ENCODE results near the genes CCDC74B and POTEI.

DNA sequence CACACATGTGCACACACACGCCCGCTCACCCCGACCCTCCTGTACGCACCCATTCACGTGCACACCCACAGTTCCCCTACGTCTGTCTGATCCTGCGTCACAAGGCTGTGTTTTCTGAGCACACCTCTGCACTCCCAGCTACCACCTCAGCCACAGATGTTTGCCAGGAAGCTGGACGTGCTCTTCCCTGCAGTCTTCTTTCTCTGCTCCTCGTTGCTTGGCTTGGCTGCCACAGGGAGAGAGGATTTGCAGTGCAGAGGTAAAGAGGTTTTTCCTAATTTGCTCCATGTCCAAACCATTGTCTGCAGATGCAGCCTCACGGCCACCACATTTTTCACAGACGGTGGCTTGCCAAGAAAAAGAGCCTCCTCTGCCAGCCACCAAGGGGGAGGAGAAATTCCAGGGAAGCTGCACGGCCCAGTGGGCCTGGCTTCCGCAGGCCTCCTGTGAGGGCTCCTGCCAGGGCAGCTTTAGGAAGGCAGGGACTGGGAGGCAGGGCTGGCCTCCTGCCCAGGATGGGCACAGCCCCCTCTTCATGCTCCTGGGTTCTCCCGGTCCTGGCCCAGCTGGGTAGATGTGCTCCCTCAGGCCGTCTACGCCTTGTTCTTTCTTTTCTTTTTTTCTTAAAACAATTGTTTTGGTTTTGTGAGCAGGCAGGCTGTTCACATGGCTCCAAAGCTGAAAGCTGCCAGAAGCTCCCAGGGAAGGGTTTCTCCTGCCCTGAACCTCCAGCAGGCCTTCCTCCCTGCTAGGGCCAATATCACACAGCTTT, 29.3 kb upstream of the HS6ST1 start:
- PRO-cap, result no peak

DNA sequence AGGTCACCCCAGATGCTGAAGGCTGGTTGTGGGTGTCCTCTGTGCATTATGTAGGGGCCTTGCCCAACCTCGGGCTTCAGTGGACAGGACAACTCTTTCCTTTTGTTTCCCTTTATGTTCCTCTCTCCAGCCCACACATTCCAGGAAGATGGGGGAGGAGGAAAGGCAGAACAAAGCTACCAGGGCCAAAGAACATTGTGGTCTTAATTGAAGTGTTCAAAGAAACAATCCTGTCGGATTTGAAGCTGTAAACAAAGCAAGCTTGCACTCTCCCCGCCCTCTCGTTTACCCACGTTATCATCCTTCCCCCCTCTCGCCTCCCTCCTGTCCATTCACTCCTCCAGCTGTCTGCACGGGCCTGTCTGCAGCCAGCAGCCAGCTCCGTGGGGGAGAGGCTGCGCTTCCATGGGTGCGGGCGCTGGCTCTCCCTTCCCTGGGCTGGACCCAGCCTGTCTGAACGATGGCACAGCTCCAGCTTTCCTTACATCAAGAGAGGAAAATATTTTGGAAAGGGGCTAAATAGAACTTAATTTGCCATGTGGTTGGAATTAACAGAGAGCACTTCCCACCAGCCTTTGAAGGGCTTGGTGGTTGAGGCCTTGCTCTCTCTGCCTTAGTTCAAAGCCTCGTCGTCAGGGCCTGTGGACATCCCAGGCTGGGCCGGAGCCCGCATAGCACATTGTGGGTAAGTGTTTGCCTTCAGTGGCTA, 60.5 kb upstream of the HS6ST1 start:
- PRO-cap, result no peak

GRCh38 chr2:128442372-128442746, 123.7 kb upstream of the HS6ST1 start:
- PRO-cap, result no peak

- PRO-cap, result no peak
Measured at GRCh38 chr2:128593788-128594571, 275.3 kb upstream of the HS6ST1 start.

DNA sequence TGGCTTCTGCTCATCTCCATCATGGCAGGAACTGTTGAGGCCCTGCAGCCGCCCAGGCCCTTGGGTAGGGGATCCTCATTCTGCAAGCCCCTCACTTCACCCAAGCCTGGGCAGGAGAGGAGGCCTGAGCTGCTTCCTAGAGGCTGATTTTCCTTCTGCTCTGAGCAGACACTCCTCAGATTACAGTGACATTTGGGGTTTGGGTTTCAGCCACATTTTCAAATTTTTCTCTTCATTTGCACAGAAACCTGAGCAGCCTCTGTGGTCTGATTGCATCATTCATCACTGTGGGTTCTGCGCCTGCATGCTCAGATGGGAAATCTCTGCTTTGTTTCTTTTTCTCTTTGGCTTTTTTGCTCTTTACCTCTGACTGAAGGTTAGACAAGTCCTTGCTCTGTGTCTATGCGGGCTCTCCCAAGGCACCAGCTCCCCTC, 305.3 kb upstream of the HS6ST1 start:
- PRO-cap, result no peak

DNA sequence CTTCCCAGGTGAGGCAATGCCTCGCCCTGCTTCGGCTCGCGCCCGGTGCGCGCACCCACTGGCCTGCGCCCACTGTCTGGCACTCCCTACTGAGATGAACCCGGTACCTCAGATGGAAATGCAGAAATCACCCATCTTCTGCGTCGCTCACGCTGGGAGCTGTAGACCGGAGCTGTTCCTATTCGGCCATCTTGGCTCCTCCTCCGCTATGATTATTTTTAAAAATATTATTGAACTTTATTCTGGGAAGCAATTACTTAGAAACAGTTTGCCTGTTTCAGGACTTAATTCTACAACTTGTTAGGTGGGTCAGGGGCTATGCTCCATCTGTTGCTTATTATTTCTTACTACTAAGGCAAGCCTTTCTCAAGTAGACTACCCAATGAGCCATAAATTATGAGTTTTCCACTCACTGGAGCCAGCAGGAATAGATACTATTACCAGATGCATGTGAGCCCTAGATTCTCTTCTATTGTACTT, 546.2 kb upstream of the HS6ST1 start:
- PRO-cap, result no peak

DNA sequence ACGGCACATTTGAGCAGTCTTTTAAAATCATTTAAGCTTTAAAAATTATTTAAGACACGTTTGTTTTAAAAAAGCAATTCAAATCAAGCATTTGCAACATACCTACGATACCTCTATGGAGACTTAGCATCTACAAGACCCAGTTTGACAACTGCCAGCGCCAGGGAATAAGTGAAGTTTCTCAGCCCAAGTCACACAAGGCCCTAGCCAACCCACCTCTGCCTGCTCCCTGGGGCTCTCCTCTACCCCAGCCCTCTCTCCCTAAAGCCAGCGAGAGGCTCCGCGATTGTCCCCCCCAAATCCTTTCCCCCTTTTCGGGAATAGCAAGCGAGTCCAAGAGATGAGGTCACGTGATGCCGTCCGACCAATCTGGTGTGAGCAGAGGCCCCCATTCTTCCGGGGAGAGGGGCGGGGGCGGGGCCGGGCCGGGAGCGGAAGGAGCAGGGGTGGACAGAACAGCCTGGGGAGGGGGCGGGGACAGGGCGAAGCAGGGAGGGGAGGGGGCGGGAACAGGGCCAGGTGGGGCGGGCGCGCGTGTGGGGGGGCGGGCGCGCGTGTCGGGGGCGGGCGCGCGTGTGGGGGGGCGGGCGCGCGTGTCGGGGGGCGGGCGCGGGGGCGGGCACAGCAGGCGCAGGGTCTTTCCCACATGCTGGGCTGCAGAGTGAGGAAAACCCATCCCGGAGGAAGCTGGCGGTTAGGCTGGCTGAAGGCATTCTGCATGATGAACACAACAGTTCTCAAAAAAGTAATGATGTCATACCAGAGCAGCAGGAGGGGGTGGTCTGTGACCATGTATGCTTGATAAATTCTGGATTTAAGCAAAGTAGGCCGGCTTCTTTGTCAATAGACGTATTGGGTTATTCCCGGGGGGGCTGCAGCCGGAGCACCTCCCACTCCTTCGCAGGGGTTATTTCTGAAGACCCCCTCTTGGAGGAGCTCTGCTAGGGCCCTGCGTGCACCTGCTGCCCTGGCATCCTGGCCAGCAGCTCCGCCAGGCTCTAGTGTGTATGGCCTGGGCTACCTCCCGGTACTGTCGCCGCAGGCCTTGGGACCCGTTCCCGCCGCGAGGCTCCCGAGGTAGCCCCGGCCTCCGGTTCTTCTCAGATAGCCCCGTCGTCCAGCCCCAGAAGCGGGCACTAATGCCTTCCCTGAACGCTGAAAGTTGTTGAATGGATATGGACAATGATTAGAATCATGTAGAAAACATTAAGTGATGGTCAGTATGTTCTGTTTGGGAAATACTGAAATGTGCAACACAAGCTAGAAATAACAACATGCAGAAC, 101.8 kb upstream of the RAB6C start:
- PRO-cap, result bidirectional peak, plus-strand start at position 659 of the sequence, minus-strand start at position 306 of the sequence

- PRO-cap, result no peak
Measured at GRCh38 chr2:129981621-129982098, 2.2 kb downstream of the RAB6C start.

DNA sequence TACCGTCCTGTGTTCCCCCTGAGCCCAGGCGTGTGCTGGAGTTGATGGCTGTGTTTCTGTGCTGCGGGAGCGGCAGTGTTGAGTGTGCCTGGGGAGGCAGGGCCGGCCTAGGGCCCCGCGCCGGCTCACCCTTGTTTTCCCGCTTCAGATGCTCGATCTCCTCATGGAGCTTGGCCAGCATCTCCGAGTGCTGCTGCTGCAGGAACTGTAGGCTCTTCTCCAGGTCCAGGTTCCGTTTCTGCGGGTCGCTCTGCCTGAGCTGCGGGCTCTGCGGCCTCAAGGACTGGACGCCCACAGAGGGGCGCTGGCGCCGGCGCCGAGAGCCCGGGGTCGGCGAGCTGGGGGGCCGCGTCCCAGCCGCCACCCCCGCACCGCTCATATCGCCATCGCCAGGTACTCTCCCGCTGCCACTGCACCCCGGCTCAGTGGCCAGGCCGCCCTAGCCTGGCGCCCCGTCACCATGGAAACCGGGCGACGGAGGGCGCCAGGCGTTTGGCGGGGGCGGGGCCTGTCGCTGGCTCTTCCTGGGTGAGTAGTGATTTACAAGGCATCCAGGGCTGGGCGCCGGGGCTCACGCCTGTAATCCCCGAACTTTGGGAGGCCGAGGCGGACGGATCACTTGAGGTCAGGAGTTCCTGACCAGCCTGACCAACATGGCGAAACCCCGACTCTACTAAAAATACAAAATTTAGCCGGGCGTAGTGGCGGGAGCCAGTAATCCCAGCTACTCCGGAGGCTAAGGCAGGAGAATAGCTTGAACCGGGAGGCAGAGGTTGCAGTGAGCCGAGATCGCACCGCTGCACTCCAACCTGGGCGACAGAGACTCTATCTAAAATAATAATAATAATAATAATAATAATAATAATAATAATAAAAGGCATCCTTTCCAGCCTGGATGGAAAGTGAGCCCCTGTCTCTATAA, at the start of gene CCDC74B:
TSS of gene CCDC74B (minus strand) at position 495 of the 922 bp plus-strand sequence.
- PRO-cap, result no peak

DNA sequence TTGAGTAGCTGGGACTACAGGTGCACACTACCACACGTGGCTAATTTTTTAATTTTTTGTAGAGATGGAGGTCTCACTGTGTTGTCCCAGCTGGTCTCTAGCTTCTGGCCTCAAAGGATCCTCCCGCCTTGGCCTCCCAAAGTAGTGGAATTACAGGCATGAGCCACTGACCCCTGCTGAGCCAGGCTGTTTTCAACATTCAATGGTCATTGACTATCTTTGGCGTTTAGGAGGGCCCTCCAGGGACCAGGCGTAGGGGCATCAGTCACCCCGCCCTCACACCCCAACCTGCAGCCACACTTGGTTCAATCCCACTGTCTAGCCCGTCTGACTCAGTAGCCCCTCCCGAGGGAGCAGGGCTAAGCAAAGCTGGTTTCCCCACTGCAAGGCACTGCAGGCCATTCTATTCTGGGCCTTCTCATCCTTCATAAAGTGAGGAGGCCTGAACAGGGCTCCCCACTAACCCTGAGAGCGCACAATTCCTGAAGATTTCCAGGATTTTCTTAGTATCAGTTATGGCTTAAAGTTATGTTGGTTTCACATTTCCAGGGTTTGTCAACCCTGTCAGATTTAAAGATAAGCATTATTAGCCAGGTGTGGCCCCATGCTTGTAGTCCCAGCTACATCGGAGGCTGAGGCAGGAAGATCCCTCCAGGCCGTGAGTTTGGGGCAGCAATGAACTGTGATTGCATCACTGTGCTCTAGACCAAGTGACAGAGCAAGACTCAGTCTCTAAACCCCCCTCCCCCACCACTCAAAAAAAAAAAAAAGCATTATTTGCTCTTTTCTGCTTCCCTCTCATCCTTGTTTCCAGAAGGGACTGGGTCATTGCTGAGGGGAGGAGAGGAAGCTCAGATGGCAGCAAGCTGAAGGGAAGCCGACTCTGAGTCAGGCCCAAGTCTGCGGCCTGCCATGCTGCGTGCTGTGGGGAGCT, 5.5 kb downstream of the MZT2B start:
- PRO-cap, result no peak

GRCh38 chr2:130370239-130371211, 14.7 kb downstream of the PTPN18 start:
- PRO-cap, result no peak

- PRO-cap, result bidirectional peak, plus-strand start at chr2:130372717, minus-strand start at chr2:130372598
Measured at GRCh38 chr2:130372315-130373079, 16.6 kb downstream of the PTPN18 start.

DNA sequence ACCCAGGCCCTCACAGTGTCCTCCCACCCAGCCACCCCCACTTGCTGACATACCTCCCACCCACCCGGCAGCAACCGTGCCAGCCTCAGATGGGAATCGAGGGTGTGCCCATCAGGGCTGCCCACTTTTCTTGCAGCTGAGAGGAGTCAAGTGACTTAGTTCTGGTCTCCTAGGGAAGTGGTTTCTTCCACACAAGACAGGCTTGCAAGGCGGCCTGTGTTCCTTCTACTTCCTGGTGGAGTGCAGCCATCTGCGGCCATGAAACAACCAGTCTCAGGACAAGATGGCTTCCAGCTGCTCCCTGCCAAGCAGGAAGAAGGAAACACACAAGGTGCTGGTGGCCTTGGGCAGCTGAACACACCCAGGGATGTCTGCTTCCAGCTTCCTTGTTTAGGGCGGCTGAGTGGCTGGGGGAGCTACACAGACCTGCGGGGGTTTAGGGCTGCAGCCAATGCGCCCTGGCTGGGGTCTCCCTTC, 34.6 kb downstream of the PTPN18 start:
- PRO-cap, result no peak

- PRO-cap, result no peak
Measured at GRCh38 chr2:130509246-130509757, at the start of gene POTEI. POTEI (minus strand) TSS chr2:130509328.

DNA sequence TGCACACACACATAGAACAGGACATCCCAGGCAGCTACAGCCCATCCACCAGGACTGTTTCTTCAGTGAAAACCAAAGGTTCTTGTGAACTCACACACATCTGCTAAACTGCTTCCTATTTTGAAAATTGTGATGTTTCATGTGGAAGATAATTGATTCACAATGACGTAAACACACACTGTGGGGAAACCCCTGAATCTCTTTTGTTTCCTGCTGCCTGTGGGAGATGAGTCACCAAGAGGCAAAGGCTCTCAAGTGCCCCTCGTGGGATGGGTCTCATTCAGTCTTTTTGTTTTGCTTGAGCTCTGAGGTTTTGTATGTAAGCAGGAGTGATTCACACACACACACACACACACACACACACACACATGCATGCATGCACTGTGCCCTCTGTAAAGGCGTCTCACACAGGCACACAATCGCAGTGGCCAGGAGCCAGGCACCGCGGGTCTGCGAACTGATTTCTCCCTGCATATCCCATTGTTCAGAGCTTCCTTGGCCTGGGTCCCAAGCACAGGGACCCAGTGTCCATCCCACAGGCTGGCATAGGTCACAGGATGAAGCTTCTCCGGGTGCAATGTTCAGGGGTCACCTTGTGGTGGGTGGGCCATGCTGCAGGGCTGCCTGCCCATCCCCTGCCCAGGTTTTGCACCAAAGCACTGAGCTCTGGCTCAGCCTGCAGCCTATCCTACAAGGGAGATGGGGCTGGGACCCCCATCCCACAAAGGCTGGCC, 12.1 kb upstream of the ARHGEF4 start:
- PRO-cap, result bidirectional peak, plus-strand start at position 222 of the sequence, minus-strand start at position 110 of the sequence

GRCh38 chr2:130837646-130838247, 1.0 kb downstream of the ARHGEF4 start:
- PRO-cap, result no peak

GRCh38 chr2:130864731-130865433, 28.2 kb downstream of the ARHGEF4 start:
- PRO-cap, result no peak

DNA sequence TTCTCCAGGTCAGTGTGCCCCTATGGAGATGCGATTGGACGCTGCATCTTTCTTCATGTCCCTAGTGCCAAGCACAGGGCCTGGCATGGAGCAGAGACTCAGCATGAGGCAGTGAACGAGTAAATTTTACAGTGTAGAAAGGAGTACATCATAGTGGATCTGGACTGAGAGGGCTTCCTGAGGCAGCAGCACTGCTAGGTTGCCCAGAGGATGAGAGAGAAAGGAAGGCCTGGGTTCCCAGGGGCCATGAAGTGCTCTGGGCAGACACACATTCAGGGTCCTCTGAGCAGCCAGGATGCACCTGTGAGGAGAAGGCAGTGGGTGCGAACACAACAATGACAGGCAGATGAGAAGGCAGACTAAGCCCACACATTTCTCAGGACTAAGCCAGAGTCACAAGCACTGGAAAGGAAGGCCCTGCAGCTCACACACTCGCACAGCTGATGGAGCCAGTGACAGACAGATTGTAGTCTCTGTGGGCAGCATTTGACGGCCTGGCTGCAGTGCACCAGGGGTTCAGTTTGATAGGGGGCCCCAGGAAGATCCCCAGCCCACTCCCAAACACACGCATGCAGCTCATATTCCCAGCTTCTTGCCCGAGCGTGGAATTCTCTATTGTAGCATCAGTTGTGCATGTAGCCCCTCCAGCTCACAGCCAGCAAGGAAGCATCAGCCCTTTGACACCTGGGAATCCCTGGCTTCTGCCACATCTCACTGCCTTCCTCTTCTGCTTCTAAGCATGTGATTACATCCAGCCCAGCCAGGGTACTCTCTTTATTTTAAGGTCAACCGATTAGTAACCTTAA, 61.9 kb downstream of the ARHGEF4 start:
- PRO-cap, result no peak

DNA sequence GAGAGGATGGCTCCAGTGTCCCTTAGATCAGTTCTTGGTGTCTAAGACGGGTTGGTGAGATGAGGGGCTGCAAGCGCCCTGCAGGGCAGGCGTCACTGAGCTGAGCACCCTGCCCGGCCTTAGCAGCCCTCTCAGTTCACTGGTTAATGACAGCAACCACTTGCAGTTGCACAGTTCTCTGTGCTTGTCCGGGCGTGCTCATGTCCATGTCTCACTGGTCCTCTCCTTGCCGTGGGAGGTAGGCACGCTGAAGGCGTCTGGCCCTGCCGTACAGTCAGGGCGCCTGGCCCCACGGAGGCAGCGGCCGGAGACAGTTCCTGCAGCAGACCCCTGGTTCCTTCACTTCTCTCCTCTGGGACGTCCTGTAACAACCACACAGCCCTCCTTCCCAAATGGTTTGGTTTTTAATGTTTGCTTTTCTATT, 75.3 kb downstream of the ARHGEF4 start:
- PRO-cap, result no peak

DNA sequence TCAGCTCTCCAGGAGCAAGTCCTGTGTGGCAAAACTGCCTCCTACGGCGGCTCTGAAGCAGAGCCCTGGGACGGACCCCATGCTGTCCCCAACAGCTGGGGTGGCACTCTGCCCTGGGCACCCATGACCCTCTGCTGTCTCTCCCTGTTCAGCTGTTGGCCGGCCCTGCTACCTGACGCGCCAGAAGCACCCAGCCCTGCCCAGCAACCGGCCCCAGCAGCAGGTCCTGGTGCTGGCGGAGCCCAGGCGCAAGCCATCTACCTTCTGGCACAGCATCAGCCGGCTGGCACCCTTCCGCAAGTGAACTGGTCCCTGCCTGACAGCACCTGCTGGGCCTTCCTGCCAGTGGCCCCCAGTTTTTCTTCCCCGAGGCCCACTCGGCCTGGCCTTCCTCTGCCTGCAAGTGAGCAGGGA, 47.4 kb downstream of the FAM168B start:
- PRO-cap, result no peak